Measurements from ENCODE around the genes VPS26C and KCNJ6.

GRCh38 chr21:36959436-36959969 lies 7.0 kb downstream of the HLCS start:
- CAGE, long polyA plus RNA, result no peak
- RRBS, result no CpG with 5 or more reads among the region's 7 CpGs

GRCh38 chr21:36994518-36995230 lies 11.8 kb upstream of the RIPPLY3 start:
- CAGE, long polyA plus RNA, result no peak
- RRBS, result 13% methylated on average over 6 of the region's 40 CpGs

DNA sequence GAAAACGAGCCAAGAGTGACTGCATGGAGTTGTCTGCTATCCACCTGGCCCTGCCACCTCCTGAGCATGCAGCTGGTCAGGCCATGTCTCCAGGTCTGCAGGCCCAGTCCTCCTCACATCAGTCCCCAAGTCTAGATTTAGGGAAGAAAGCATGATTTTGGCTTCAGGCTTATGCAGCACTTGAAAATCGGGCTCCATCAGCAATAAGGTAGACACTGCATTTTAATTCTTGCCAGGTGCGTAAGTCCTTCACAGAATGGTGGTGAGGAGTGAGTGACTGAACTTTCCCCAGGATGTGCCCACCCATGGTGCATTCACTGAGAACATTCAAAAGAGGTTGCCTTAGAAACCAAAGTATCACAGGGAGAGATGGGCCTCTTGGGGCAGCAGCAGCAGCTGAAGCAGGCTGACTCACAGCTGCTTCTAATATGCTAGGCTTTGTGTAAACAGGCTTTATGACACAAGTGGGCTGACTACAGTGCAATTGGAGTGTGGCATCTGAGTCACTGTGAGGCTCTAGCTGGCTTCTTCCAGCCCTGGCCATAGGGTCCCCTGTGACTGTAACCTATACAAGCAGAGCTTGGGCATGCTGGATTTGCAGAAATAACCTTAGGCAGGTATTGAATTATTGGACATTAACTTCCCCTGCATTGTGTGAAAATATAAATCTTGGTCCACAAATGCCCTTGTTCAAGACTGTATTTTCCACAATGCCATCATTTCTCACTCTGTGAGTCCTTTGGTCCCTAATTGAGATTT lies 12.6 kb downstream of the PIGP start:
- CAGE, long polyA plus RNA, result no peak
- RRBS, result no CpG with 5 or more reads among the region's 3 CpGs

GRCh38 chr21:37074548-37075523 lies 1.8 kb downstream of the TTC3 start:
- CAGE, long polyA plus RNA, result no peak
- RRBS, result no CpG with 5 or more reads among the region's 14 CpGs

- CAGE, long polyA plus RNA, result no peak
- RRBS, result no CpG with 5 or more reads among the region's 6 CpGs
These were observed 10.8 kb downstream of the TTC3 start for GRCh38 chr21:37083585-37084423.

GRCh38 chr21:37225310-37225854 lies 41.8 kb downstream of the VPS26C start:
- CAGE, long polyA plus RNA, result no peak
- RRBS, result no CpG with 5 or more reads among the region's 15 CpGs

GRCh38 chr21:37267225-37267810 lies at the start of gene VPS26C:
VPS26C (minus strand) TSS chr21:37267334.
- CAGE, long polyA plus RNA, result no peak
- RRBS, result 1% methylated on average over 25 of the region's 51 CpGs

- CAGE, long polyA plus RNA, result no peak
- RRBS, result no CpG with 5 or more reads among the region's 1 CpG
These were observed 17.2 kb downstream of the DYRK1A start for GRCh38 chr21:37383733-37384243.

GRCh38 chr21:37505241-37505756 lies 138.7 kb downstream of the DYRK1A start:
- CAGE, long polyA plus RNA, result no peak
- RRBS, result no CpG with 5 or more reads among the region's 10 CpGs

GRCh38 chr21:37506015-37506313 lies 139.4 kb downstream of the DYRK1A start:
- CAGE, long polyA plus RNA, result no peak
- RRBS, result no CpG with 5 or more reads among the region's 11 CpGs

DNA sequence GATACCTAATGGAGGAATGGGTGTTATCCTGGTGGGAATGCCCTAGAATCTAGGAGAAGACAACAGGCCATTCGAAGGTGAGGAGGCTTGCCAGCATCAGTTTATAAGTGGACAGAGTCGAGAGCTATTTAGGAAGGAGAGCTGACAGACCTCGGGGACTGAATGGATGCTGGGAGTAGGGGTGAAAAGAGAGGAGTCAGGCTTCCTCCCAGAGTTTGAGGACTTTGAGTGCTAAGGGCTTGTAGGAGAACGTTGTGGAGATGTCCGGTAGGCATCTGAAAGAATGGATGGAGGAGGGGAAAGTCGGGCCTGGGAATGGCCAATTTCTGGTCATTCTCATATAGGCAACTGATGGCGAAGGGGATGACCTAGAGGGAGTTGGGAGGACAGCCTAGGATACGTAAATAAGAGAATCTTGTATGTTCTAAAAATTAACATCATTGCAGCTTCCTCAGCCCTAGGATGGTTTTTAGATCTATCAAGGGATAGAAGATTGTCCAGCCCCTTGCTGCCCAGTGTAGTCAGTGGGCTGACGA lies 155.2 kb downstream of the DYRK1A start:
- CAGE, long polyA plus RNA, result no peak
- RRBS, result no CpG with 5 or more reads among the region's 9 CpGs

- CAGE, long polyA plus RNA, result no peak
- RRBS, result no CpG with 5 or more reads among the region's 6 CpGs
These were observed 269.8 kb downstream of the DYRK1A start for GRCh38 chr21:37636344-37636862.

DNA sequence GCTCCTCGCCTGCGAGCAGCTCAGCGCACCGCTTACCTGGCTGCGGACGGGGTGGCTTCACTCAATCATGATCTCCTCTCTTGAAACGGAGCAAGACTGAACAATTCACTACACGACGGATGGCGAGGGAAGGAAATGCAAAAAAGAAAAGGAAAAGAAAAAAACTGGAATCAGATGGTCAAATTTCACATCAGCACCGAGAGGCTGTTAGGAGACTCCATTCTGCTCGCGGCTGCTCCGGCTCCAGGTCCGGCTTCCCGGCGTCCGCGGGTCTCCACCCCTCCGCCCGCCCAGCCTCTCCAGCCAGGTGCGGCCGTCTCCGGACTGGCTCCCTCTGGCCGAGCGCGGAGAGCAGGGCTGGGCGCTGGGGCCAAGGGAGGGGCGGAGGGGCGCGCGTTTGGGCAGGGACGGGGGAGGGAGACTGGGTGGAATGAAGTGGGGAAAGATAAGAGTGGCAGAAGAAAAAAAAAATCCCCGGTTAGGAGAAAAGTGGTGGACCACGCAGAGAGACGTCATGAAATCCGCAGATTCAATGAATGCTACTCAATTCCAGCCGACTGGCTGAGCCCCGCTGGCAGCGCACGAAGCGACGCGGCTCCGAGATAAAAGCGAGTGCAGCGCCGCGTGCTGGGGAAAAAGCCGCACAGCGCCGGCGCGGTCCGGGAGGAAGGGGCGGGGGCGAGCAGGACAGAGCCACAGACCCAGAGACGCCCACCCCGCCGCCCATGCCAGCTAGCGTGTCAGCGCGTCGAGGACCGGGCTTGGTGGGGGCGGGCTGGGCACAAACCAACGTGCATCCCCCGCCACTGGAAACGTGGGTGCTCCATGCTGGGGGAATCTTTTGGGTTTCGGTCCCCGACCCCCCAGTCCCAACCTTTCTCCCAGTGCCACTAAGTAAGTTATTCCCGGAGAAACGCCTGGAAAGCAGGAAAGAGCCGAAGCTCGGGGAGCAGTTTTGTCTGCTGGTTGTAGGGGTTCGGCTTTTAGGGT lies at the start of gene KCNJ6:
KCNJ6 (minus strand) TSS at position 610 of the 990 bp plus-strand sequence.
- CAGE, long polyA plus RNA, result no peak
- RRBS, result 1% methylated on average over 17 of the region's 76 CpGs

- CAGE, long polyA plus RNA, result no peak
- RRBS, result no CpG with 5 or more reads among the region's 4 CpGs
These were observed 17.3 kb downstream of the KCNJ15 start for GRCh38 chr21:38273999-38274549.

- CAGE, long polyA plus RNA, result no peak
- RRBS, result no CpG with 5 or more reads among the region's 6 CpGs
These were observed 36.9 kb downstream of the KCNJ15 start for GRCh38 chr21:38293553-38294326.

DNA sequence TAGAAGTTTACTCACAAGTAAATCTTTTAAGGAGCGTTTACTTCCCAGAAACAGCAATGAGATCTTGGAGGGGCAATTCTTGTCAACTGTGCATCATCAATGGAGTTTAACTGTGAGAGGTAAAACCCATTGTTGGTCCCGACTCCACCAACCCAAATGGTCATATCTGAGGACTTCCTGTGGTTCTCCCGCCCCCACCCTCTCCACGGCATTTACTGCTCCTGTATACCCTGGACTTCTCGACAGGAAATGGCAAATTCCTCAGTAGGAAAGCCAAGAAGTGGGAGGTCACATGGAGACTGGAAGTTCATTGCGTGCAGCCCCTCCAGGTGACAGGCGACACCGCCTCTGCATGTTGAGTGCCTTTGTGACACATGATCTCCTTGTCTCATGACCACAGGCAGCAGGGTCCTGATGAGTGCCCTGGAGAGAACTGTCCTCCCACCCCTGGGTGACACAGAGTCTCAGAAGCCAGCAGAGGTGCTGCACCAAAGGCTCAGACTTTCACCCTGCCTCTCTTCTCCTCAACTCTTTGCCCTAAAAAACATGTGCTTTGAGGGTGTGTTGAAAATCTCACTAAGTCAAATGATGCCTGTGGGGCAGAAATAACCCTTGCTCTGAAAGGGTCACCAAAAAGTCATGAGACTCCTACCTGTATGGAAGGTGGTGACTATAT lies 24.1 kb downstream of the ERG start:
- CAGE, long polyA plus RNA, result no peak
- RRBS, result no CpG with 5 or more reads among the region's 8 CpGs

GRCh38 chr21:38772935-38773809 lies 32.6 kb upstream of the ETS2 start:
- CAGE, long polyA plus RNA, result no peak
- RRBS, result no CpG with 5 or more reads among the region's 12 CpGs

DNA sequence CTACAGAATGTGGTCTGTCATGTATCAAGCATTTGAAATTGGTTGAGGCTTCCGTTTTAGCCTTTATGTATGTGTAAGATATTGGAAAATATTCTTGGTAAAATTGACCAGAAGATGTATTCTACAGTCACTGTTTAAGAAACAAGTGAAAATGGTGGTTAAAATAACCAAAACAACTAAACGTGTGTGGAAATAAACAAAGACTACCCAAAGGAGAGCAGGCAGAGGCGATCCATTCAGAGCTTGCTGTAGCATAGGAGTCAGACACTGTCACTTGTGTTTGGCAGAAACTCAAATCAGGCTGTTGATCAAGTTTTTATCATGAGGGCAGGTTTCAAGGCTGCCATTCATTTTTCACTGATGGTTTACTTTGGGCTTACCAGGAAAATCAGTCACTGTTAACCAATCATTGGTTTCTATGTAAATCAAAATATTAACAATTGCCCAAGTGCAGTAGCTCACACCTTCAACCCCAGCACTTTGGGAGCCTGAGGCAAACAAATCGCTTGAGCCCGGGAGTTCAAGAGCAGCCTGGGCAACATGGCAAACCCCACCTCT lies 21.3 kb upstream of the ETS2 start:
- CAGE, long polyA plus RNA, result no peak
- RRBS, result no CpG with 5 or more reads among the region's 5 CpGs

DNA sequence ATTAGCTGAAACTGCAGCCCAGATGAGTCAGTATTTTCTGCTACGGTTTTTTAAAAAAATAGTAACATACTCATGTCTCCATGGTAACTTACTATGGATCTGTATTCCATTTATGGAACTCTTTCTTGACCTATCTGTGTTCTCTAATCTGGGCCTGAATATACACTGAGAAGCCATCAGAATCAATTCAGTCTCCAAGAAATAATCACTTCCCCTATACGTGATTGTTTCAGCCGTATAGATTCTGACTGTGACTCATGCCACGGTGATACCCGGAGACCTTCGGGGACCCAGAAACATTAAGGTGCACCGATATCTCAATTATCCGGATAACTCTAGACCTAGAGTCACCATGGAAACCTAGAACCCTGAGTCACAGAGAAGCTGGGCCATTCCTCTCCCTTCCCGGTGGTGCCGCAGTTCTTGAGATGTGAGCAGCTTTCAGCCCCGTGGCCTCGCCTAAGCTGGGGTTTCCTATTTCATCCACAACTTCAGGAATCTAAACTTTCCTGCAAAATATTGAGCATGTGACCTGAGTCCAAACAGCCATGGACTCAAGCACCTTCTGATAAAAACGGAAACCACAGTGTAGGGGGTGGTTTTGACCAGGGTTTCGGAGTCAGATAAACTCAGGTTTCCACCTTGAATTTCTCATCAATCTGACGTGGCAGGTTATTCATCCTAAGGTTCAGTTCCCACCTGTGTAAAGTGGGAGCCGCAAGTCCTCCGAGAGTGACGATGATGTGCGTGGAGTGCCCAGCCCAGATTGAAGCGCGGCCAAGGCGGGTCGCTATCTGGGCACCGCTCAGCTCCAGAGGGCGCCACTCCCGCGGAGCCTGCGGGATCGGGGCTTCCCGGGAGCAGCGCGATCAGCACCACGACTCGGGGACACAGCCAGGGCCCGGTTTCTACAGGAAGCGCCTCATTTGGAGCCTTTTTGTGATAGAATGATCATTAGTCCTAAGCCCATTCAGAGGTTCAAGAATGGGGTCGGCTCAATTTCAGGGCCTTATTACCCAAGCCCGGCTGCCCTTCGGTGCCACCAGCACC lies 1.0 kb upstream of the ETS2 start:
- CAGE, long polyA plus RNA, result no peak
- RRBS, result 53% methylated on average over 13 of the region's 39 CpGs

DNA sequence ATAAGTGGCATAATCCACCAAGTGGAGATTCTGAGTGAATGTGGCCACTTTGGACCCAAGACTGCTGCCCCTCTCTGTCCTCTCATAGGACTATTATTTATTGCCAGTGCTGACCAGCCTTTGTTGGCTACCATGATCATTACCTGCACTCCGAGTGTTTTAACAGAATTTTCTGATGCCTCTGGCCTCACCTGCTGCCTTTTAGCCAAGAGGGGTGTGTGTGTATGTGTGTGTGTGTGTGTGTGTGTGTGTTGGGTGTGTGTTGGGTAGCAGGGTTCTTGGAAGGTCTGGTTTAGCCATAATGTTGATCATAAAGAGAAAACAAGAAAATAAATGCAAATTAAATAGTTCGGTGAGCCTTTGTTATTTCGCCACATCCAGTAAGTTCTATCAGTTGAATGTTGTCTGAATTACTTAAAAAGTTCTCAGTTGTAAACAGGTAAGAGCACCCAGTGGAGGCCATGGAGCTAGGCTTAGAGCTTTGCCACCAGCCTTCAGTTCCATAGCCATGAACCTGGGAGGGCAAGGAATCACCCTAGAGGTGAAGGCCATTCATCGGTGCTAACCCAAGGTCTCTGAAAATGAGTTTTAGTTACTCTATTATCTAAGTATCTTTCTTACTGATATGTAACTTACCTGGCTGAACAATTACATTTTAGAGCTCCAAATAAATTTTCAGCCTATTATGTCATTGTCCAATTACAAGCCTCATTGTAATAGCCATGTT lies 2.8 kb downstream of the ETS2 start:
- CAGE, long polyA plus RNA, result no peak
- RRBS, result no CpG with 5 or more reads among the region's 4 CpGs